ENCODE measurements around a stretch of chr4.

GRCh38 chr4:123826758-123827246 is 430.2 kb downstream of the SPRY1 start:
- PRO-cap, result no peak

DNA sequence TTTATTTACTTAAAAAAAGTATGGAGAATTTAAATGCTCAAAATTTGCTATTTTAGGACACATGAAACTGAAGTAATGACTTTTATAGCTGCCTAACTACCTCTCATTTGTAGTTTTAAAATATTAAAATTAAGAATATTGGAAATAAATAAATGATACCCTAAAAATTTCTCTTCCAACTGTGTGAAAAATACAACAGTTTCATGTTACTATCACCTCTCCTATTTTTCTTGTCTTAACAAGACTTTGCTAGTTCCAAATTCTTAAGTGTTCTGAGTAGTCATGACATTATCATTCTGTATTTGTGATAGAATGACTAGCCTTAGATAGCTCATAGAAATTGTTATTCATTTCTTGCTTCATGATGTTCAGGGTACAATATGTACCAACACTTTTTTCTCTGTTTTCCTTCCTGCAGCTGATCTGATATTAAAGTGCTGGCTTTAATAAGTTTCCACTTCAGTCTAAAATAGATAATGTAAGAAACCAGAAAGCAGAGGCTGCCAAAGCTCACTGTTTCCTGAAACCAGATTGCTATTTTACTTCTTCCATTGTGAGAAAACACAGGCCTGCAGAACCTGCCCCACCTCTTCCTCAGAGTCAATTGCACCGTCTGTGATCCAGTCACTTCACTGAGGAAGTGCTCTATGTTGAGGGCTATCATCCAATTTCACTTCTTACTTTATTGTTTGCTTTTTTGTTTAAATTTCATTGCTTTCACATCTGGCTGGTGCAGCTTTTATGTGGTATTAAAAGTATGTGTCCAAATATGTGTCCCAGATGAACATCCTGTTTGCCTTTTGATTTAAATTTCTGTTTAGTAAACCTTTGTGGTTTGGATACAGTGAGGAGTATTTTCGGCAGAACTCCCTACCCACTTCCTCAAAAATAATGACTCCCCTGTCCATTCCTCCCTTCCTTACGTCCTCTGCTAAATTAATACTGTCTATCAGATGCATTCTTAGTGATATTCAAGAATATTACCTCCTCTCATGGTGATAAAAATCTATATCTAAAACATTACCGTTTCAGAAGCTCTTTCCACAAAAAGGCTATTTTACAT is 652.2 kb downstream of the ANKRD50 start:
- PRO-cap, result no peak

DNA sequence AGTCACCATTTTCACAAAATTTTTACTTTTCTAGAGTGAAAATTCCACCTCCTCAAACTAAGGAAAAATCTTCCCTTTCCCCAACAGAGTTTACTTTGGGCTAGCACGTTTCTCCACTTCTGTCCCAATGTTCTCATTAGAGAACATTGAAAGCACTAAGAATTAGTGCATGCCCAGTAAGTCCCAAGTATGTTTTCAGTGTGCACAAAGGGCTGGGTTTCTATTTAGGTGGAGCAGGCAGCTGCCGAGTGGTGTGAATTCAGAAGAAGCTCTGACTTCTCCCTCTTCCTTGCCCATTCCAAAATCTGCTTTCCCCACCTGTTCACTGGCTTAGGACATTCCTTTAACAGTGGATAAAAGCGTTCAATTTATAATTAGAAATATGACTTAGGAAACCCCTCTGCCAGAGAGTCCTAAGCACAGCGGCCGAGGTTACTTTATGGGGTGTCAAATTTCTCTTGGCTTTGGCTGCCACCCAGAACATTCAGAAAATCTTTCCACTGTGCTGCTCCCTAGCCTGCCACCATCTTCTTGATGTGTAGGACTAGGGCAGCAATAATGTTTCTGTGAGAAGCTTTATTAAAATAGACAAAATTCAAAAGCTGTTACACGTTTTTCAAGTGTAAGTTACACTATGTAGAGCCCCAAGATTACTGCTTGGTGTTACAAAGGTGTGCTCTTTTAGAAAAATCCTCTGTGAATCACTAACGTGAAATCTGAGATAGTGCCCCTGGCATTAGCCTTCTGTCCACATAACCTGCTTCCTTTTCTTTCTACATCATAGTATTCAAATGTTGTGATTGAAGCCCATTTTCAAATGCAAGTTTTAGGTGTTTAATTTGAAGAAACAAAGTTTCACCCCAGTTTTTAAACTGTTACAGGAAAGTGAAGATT is 191.6 kb upstream of the ANKRD50 start:
- PRO-cap, result no peak

GRCh38 chr4:124936453-124936946 is 224.0 kb upstream of the ANKRD50 start:
- PRO-cap, result no peak

DNA sequence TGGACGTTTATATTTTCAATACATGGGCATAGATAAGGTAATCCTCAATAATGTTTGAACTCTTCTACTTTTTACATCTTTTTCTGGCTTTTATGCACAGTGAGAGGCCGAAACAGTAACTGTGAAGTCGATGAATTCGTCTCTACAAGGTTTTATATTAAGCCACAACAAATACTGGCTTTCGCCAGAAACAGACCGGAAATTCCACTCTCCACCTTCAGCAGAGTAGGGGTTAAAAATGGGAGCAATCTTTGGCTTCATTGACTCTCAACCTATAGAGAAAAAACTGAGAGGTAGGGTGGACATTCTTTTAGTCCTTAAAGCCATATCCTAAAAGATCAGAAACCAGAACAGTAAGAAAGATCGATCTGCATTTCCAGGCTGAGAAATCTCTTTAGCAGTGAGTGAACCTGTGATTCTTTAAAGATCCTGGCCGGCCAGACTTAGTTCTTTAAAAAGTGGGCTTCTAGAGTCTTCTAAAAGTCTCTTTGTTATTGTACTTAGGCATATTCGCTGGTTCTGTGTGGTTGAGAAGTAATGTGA is 1.9 kb downstream of the HSPA4L start:
- PRO-cap, result no peak

- PRO-cap, result no peak
Measured at GRCh38 chr4:127898256-127898945, 17.7 kb downstream of the PLK4 start.

DNA sequence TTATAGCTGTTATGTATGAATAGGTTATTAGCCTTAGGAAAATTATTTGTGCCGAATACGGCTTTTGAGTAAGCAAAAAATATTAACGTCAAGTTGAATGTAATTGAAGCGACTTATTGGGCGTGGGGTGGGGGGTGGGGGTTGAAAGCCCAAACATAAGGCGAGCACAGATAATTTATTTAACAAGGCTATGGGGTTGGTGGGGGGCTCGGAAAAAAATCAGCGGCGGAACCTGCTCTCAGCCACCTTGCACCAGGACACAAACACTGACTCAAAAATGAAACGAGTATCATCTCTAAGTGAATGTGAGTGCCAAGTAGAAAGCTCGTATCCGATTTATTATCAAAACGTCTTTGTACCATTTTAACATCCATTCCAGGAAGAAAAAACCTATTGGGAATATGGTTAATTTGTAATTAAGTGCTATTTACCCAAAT is 972 bp upstream of the LARP1B start:
- PRO-cap, result no peak

DNA sequence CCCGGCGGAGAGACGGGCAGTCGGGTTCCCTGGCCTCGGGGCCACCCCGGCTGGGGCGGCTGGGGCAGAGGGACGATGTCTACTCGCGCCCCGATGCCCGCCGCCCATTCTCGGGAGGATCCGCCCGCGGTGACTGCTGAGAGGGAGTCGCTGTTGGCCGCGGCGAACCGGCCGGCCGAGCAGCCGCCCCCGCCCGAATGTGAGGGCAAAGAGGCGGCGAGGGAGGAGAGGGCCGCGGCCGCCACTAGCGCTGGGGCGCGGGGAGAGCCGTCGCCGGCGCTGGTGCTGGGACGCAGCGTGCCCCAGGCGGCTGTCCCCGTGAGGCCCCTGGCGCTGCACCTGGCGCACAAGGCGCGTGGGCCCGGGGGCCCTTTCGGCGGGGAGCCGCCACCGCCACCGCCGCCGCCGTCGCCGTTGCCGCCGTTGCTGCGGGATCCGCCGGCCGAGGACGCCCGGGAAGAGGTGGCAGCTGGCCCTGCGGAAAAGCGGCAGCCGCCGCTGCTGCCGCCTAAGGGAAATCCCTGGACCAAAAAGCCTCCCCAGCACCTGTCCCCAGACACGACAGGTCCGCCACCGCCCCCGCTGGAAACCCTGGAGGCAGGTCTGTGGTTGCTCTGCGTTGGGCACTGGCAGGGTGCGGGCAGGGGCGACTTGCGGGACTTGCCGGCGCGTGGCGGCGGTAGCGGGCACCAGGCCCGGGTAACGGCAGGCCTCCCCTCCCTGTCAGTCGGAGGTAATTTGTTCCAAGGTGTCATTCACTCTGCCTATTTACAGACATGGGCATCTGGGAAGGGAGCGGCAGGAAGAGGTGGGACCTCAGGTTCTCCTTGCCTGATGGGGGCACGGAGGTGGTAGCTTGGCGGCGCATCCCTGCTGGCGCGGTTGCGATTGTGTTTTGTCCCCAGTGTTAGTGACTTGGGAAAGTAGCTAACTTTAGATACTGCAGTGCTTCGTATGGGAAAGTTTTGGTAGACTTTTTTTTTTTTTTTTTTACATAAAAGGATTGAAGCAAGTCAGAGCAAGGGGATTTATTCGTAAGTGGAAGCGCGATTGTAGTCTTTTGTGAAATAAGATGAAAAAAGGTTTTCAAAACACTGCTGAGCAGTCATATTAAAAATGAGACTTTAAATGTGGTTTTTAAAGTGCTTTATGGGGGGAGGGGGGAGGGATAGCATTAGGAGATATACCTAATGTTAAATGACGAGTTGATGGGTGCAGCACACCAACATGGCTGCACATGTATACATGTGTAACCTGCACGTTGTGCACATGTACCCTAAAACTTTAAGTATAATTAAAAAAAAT is 959 bp downstream of the LARP1B start:
- PRO-cap, result bidirectional peak, plus-strand start at position 208 of the sequence, minus-strand start at position 138 of the sequence

GRCh38 chr4:128385943-128386471 is 98.4 kb upstream of the PGRMC2 start:
- PRO-cap, result no peak

GRCh38 chr4:128386717-128387497 is 99.3 kb upstream of the PGRMC2 start:
- PRO-cap, result no peak

- PRO-cap, result no peak
Measured at GRCh38 chr4:128673149-128673505, 136.4 kb upstream of the JADE1 start.

DNA sequence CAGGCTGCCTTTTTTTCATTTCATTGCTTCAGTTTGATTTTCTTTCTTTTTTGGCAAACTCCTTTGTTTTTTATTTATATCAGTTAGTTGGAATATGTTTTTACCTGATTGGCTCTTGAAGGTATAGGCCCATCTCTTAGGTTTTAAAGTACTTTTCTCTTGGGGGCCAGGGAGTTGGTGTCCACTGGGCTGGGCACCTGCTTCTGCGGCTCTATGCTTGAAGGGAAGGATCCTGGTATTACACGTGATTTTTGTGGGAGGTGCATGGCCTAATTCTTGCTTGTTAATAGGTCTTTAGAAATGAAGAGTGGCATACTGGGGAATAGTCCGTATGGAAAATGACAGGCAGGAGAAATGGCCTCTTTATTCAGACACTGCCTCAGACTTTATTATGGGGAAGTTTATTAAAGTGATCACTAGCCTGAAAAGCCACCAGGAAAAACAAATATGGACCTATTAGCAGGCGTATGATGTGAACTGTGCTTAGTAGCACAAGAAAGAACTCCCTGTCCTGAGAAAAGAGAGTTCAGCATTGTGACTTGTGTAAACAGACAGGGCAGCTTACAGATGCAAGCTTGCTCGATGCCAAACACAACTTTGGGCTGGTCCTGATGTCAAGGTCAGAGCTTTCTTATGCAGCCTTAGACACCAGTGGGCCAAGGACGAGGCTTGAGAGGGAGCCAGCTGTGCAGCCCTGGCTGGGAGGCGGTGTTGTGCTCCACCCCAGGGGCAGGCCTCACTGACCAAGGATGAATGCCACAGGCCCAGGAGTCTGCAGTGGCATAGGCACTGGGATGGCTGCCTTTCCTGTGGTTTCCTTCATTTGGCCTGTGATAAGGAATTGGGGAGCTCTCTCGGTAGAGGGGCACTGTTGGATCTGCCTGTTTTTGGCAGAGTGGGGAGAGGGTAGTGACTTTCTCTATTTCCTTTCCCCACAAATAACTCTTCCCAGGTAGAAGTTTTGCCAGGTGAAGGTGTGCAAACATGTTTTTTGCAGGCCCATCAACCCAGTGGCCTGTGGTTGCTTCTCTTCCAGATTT is 35.3 kb downstream of the JADE1 start:
- PRO-cap, result no peak

- PRO-cap, result no peak
Measured at GRCh38 chr4:128847121-128847768, 37.7 kb downstream of the JADE1 start.

- PRO-cap, result no peak
Measured at GRCh38 chr4:128943029-128943317, 133.5 kb downstream of the JADE1 start.

DNA sequence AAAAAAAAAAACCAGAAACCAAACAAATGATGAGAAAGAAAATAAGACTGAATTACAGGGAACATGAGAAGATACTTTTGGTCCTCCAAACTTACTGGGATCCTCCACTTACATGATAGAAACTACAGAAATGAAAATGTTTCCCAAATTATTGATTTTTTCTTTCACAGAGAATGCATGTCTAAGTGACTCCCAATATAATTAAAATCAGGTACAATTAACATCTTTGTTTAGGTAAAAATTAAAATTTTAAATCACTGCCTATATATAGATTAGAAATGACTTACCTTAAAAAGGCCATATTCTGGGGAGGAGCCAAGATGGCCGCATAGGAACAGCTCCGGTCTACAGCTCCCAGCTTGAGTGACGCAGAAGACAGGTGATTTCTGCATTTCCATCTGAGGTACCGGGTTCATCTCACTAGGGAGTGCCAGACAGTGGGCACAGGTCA is 757.7 kb downstream of the C4orf33 start:
- PRO-cap, result no peak

- PRO-cap, result no peak
Measured at GRCh38 chr4:132344801-132345210, 804.3 kb upstream of the PCDH10 start.

- PRO-cap, result no peak
Measured at GRCh38 chr4:132818042-132818578, 331.0 kb upstream of the PCDH10 start.

DNA sequence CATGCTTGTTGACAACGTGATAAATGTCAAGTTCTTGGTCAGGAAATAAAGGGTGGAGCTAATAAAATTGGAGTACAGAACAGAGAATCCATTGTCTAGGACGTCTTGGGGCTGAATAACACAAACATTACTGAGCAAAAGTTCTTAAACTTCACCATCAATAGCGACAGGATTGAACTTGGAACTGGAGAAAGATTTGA is 233.3 kb downstream of the PABPC4L start:
- PRO-cap, result no peak

GRCh38 chr4:134326902-134327192 is 125.3 kb upstream of the PABPC4L start:
- PRO-cap, result no peak

DNA sequence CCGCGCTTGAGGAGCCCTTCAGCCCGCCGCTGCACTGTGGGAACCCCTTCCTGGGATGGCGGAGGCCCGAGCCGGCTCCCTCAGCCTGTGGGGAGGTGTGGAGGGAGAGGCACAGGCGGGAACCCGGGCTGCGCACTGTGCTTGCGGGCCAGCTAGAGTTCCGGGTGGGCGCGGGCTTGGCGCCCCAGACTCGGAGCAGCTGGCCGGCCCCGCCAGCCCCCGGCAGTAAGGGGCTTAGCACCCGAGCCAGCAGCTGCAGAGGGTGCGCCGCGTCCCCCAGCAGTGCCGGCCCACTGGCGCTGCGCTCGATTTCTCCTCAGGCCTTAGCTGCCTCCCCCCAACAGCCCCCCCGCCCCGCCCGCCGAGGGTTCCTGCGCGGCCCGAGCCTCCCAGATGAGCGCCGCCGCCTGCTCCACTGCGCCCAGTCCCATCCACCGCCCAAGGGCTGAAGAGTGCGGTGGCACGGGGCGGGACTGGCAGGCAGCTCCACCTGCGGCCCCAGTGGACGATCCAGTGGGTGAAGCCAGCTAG is 1137.0 kb downstream of the PCDH18 start:
- PRO-cap, result no peak

All from aorta (tissue), 1 donor.